ENCODE data around the genes INHBE, AGAP2 and TSPAN31.

GRCh38 chr12:57454837-57455800 lies at the start of gene INHBE:
Gene INHBE (plus strand): TSS chr12:57455307.
- RAMPAGE, long total RNA = start-site peak on the plus strand at chr12:57455314-57455334, 86 and 56 reads in 2 replicates
- RRBS = no CpG with 5 or more reads among the region's 11 CpGs

GRCh38 chr12:57456062-57456496 lies 972 bp downstream of the INHBE start:
- RAMPAGE, long total RNA = no peak
- RRBS = no CpG with 5 or more reads among the region's 11 CpGs

GRCh38 chr12:57475146-57475645 lies 4.5 kb downstream of the ARHGAP9 start:
- RAMPAGE, long total RNA = no peak
- RRBS = 17% methylated on average over 20 of the region's 39 CpGs

DNA sequence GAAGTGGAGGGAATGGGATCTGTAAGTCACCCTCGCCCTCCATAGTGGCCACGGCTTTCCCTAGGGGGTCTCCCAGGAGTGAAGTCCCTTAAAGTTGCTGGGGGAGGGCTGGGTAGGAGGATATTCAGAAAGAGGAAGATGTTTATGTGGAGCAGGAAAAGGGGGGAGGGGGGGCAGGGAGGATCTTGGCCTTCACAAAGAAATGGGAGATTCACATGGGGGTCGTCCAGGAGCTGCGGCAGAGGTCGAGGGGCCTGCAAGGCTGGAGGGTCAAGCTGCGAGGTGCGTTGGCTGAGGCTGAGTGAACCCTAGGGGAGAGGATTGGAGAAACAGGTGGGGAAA lies 3.0 kb downstream of the ARHGAP9 start:
- RAMPAGE, long total RNA = no peak
- RRBS = no CpG with 5 or more reads among the region's 7 CpGs

DNA sequence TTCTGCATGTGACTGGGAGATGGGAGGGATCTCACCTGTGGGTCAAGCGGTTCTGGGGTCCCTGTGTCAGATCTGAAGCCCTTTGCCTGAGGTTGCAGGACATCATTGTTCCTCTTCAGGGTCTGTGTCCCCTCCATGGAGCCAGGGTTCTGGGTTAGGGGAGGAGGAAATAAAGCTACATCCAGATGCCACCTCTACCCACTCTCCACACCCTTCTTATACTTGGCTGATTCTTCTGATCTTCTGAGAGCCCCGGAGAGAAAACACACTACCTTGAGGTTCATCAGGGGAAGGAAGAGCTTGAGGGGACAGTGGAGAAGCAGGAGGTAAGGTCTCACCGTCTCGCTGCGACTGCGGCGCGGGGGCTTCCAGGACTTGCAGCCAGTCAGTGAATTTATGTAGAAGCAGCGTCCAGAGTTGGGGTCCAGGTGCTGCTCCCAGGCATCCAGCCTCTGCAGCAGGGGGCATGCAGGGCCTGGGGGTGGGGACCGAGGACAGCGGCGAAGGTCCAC lies 2.5 kb downstream of the ARHGAP9 start:
- RAMPAGE, long total RNA = no peak
- RRBS = no CpG with 5 or more reads among the region's 12 CpGs

- RAMPAGE, long total RNA = no peak
- RRBS = no CpG with 5 or more reads among the region's 13 CpGs
These were observed 3.3 kb downstream of the DDIT3 start for GRCh38 chr12:57516746-57517735.

GRCh38 chr12:57527381-57528102 lies 4.9 kb downstream of the MBD6 start:
- RAMPAGE, long total RNA = no peak
- RRBS = no CpG with 5 or more reads among the region's 4 CpGs

- RAMPAGE, long total RNA = no peak
- RRBS = no CpG with 5 or more reads among the region's 2 CpGs
These were observed 5.4 kb downstream of the DCTN2 start for GRCh38 chr12:57541624-57542022.

DNA sequence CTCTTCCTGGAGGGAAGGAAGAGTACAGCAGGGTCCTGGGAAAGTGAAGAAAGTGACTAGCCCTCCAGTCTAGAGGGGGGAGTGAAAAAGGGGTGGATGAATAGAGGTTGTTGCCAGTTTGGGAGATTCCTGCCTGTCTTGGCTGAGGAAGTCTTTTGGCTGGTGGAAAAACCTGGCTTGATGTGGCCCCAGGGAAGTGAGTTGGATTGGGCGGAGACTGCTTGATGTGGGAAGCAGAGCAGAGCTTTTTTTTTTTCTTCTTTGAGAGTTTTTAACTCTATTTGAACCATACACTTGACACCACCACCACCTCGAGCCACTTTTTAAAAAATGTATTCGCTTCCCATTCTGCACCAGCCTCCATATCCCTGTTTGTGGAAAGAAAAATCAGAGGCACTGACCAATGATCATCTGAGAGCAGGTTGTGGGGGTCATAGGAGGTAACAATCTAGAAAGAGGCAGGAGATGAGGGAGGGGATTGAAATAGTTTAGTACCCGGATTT lies 766 bp upstream of the DTX3 start:
- RAMPAGE, long total RNA = no peak
- RRBS = no CpG with 5 or more reads among the region's 4 CpGs

- RAMPAGE, long total RNA = no peak
- RRBS = no CpG with 5 or more reads among the region's 14 CpGs
These were observed 1.8 kb downstream of the ARHGEF25 start for GRCh38 chr12:57612769-57613756.

DNA sequence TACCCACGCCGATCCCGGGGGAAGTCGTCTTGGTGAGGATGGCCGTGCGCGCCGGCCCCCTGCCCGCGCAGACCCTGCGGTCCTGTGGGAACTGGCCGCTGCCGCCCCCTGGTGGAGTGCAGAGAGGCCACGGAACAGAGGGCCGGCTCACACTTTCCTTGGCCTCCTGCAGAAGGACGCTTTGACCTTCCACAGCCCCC lies 10.5 kb downstream of the ARHGEF25 start:
- RAMPAGE, long total RNA = no peak
- RRBS = 4% methylated on average over 10 of the region's 16 CpGs

DNA sequence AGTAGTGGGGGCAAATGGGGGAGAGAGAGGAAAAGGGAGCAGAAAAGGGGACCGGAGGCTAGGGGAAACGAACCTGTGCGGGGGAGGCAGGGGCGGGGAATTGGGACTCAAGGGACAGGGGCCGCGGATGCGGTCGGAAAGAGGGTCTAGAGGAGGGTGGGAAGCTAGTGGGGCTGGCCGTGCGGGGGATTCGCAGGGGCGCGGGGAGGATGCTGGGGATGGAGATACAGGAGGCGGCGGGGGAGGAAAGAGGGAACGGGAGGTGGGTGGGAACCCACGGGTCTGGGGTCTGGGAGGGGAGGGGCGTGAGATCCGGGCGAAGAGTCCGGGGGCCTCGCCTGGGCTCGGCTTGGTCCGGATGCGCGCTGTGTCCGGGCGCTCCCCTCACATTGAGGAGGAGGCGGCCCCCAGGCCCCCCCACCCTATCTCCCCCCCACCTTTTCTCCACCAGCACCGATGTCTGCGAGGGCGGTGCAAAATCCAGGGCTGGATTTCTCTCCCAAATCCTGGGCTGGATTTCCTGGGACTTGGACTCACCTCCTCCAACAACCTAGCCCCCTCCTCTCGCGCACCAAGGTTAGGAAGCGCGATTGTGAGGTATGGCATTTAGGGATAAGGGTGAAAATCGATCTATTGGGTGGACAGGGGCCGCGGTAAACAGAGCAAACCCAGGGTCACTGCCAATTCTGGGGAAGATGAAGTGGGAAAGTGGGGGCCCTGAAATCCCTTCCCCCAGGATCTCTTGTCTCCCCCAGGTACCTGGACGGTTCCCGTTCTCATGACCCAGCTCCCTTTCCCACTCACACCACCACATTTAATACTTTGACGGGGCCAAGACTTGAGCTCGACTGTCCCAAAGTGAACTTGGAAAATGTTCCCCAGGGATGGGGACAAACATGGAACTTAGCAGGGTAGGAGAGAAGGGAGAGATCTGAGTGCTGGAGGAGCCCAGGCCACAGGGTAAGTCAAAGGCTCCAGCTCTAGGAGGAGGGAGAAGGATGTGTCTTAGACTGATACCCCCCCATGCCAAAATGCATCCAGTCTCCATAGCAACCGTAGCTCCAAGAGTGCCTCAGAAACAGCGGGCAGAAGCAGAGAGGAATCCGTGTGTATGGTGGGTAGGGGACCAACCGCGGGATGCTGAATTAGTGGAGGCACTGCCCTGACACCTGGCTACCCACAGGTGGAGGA lies at the start of gene AGAP2:
Gene AGAP2 (minus strand): TSS at position 169 of the 1,191 bp plus-strand sequence.
- RAMPAGE, long total RNA = no peak
- RRBS = no CpG with 5 or more reads among the region's 48 CpGs

DNA sequence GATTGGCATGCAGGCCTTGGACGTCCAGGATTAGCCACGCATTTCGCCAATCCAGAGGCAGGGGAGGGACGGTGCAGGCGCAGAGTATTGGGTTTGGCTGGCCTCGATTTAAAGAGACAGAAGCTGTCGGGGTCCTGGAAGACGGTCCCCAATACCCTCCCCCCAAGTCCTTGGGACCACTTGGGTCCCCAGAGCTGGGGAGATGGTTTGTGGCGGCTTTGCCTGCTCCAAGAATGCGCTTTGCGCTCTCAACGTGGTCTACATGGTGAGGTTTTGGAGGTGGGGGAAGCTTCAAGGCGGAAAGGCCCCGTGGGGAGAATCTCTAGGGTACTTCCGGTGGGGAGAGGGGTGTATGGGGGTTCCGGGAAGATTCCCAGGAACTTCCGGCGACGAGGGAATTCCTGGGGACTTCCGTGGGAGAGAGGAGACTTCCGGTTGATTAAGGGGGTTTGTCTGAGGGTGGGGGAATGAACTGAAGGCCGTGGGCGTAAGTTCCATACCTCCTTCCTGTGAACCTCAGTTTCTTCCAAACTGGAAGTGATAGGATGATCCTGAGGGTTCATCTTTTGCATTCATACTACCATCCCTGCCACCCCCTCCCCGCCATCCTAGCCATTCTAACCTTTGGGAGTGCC lies at the start of gene TSPAN31:
Gene TSPAN31 (plus strand): TSS at position 87 of the 635 bp plus-strand sequence.
- RAMPAGE, long total RNA = no peak
- RRBS = no CpG with 5 or more reads among the region's 24 CpGs

DNA sequence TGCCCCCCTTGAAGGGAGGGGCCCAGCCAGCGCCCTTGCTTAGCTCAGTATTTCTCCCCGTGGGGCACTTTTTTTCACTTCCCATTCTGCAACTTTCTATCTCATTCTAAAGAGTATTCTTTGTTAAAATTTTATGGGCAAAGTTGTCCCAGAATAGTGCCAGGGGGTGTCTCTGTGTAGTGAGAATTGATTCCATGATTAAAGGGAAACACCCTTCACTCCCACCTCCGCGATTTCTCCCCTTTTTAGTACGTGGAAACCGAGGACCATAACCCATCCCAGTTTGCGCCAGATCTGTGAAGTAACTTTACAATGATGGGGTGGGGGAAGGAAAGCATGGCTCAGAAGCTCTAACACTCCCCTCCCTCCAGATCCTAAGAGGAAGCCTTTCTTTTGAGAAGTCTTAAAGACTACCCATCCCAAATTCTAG lies 1.3 kb downstream of the MARCHF9 start:
- RAMPAGE, long total RNA = no peak
- RRBS = no CpG with 5 or more reads among the region's 7 CpGs

- RAMPAGE, long total RNA = no peak
- RRBS = no CpG with 5 or more reads among the region's 7 CpGs
These were observed 3.4 kb upstream of the AVIL start for GRCh38 chr12:57821785-57822469.

- RAMPAGE, long total RNA = no peak
- RRBS = no CpG with 5 or more reads among the region's 3 CpGs
These were observed 329.0 kb downstream of the LRIG3 start for GRCh38 chr12:58591316-58591777.

DNA sequence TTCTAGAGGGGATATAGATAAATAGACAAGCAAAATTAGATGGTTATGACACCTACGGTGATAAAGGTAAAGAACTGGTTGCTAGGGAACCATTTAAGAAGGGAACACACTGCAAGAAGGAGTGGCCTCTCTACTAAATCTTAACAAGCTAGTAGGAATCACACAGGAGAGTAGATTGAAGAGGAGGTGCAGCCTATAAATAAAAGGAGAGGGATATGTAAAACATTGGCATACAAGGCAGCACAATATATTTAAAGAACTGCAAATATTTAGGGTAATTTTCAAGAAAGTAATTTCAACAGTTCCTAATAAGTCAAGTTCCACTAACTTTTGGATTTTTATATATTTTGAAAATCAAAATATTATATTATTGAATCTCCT lies 155.1 kb downstream of the LRIG3 start:
- RAMPAGE, long total RNA = no peak
- RRBS = no CpG with 5 or more reads among the region's 1 CpG

- RAMPAGE, long total RNA = no peak
- RRBS = no CpG with 5 or more reads among the region's 4 CpGs
These were observed 21.1 kb downstream of the LRIG3 start for GRCh38 chr12:58899059-58899770.

DNA sequence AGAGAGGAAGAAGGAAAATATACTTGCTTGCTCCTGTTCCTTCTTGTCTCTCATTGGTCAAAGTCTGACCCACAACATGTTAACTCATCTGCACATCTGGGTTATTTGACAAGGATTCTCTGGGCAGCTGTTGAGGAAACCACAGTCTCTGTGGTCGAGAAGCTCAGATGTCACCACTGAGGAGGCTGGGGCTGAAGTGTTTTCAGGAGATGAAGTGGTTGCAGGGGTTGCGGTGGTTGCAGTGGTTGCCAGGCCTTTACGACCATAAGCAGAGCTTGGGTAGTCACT lies 265.0 kb upstream of the LRIG3 start:
- RAMPAGE, long total RNA = no peak
- RRBS = no CpG with 5 or more reads among the region's 3 CpGs

DNA sequence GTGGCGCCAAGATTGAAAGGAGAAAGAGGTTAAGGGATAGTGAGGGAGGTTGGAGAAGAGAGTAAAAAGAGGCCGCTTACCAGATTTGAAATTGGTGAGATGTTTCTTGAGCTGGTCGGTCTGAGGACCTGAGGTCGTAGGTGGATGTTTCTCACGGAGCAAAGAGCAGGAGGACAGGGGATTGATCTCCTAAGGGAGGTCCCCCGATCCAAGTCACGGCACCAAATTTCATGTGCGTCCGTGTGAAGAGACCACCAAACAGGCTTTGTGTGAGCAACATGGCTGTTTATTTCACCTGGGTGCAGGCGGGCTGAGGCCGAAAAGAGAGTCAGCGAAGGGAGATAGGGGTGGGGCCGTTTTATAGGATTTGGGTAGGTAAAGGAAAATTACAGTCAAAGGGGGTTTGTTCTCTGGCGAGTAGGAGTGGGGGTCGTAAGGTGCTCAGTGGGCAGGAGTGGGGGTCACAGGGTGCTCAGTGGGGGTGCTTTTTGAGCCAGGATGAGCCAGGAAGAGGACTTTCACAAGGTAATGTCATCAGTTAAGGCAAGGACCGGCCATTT lies 267.5 kb upstream of the SLC16A7 start:
- RAMPAGE, long total RNA = no peak
- RRBS = no CpG with 5 or more reads among the region's 16 CpGs